Cardiac fibroblast (primary cell): ENCODE results near the gene PALD1.

- RRBS = no CpG with 5 or more reads among the region's 9 CpGs
Measured at GRCh38 chr10:69438554-69439218, 12.6 kb upstream of the TSPAN15 start.

DNA sequence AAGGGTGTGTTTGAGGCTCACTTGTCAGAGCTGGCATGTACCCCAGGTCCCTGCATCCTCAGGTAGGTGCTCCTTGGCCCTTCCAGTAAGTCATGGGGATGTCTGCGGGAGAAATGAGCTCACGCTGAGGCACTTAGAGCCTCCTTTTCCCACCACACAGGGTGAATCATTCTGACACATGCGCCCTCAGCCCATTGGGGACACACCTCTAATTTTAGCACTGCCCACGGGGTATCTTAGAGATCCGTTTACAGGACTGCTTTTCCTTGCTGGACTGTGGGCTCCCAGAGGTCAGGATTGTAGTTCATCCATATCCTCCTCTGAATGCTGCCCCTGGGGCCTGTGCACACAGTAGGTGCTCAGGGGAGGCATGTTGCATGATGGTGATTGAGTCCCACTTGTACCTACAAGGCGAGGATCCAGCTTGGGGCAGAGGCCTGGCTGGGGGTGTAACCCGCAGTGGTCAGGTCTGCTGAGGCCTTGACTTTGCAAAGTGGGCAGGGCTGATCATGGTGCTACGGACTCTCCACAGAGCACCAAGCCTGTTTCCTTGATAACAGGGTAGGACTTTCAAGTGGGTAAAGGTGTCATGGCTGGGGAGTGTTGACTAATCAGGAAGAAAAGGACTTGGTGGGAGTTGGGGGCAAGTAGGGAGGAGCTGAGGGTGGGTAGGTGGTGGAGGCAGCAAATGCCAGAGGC lies 5.8 kb downstream of the TSPAN15 start:
- RRBS = no CpG with 5 or more reads among the region's 8 CpGs

- RRBS = no CpG with 5 or more reads among the region's 20 CpGs
Measured at GRCh38 chr10:69684026-69685209, 54.4 kb downstream of the FAM241B start.

- RRBS = no CpG with 5 or more reads among the region's 4 CpGs
Measured at GRCh38 chr10:69729999-69730533, 71.6 kb upstream of the COL13A1 start.

- RRBS = no CpG with 5 or more reads among the region's 1 CpG
Measured at GRCh38 chr10:69911494-69911838, 109.8 kb downstream of the COL13A1 start.

DNA sequence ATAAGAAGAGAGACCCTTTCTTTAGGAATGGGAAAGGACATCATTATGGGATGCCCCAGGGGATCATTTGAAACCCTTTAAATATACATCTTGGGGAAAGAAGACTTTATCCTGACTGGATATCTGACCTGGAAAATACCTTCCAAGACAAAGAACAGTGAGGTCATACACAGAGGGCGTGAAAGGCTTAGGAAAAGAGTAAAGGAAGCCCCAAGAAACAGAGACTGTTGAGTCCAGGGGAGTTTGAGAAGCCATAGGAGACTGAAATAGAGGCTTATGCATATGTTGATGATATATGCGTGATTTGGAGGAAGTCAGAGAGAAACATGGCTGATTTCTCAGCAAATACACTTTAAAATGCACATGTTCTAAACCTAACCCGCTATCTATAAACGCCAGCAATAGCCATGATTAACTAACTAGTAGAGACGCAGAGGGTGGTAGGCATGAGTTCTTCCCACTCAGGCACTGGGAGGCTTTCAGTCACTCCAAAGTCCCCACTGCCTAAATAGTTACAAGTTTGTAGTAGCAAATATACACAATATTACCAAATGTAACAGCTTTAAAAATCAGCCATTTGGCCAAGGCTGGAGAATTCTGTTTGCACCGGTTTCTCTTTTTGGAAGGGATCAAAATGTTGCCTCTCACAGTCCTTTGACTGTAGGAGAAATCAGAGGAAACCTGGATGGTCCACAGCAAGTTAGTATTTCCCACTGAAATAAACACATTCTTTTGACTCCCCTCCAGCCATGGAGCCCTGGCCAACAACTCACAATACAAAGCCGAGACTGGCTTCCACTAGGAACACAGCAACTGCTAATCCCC lies 1.2 kb upstream of the MACROH2A2 start:
- RRBS = no CpG with 5 or more reads among the region's 7 CpGs

GRCh38 chr10:70168640-70169351 lies 1.5 kb downstream of the SAR1A start:
- RRBS = no CpG with 5 or more reads among the region's 4 CpGs

GRCh38 chr10:70169535-70170397 lies 548 bp downstream of the SAR1A start:
- RRBS = no CpG with 5 or more reads among the region's 45 CpGs

GRCh38 chr10:70227612-70228010 lies 5.6 kb downstream of the PPA1 start:
- RRBS = no CpG with 5 or more reads among the region's 2 CpGs

GRCh38 chr10:70272051-70272673 lies 11.6 kb downstream of the NPFFR1 start:
- RRBS = no CpG with 5 or more reads among the region's 12 CpGs

- RRBS = no CpG with 5 or more reads among the region's 15 CpGs
Measured at GRCh38 chr10:70403732-70404090, 234 bp upstream of the EIF4EBP2 start.

DNA sequence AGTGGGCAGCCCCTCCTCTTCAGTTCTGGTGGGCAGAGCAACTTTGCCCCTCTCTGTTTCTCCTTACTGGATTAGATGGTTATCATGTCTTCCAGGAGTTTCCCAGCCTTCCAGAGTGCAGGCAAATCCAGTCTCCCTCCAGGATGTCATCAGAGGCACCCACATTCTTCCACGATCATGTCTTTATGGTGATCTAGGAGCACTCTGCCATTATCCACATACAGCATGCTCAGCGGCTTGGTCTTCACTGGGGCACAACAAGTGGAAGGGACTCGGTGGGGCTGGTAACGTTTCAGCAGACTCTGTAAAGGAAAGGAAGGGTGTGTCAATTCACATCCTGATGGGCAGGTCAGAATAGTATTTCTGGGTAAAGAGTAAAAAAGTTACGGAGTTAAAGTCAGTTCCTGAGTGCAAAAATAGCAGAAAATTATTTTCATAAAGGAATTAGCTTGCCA lies 8.7 kb downstream of the NODAL start:
- RRBS = no CpG with 5 or more reads among the region's 5 CpGs

- RRBS = no CpG with 5 or more reads among the region's 8 CpGs
Measured at GRCh38 chr10:70433542-70434086, 7.9 kb downstream of the NODAL start.

DNA sequence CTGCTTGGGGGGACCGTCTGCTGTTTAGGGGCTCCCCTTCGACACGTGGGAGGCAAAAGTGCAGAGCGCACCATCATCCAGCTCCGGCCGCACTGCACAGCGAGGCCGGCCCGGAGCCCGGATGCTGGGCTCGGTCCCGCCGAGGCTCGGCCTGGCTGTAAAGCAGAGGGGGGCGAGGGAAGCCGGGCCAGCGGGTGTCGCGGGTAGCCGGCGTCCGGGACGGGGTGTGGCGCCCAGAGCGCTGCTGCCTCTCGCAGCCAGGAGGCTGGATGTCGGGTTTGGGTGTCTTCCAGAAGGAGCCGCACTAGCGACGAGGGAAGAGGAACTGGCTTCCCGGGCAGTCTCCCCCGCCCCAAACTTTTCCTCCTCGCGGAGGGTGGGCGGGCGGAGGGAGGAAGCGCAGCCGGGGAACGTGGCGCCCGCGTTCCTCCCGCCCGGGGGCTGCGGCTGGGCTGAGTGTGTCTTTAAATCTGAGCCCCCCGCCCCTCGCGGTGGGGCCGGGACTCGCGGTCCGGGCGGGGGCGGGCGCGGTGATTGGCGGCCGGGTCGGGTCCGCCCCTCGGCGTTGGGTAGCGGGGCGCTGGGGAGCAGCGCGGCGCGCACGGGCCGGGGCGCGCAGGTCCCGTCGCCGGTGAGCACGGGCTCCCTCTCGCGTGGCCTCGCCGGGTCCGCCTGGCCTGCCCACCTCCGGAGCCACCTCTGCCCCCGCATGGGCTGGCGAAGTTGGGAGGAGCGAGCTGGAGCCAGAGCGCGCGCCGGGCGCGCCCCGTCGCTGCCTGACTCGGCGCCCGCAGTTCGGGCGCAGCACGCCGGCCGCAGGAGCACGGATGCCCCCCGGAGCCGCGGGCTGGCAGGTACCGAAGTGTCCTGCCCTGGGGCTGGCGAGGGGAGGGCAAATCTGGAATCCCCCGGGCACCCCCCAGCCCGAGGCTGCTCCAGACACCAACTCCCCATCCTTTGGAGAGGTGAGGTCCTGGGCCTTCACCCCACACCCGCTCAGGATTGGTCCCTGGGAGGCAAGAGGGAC lies at the start of gene PALD1:
Gene PALD1 (plus strand): TSS at position 562 of the 1,027 bp plus-strand sequence.
- RRBS = 2% methylated on average over 61 of the region's 110 CpGs

DNA sequence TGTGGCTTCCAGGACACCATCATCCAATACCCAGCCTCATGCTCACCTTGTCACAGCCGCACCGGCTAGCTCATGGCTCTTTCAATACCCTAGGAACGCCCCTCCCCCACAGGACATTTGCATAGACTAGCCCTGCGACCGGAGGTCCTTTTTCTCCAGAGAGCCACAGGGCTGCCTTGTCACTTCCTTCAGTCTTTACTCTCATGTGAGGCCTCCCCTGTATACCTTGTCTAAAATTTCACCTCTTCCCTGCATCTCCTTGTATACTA lies 15.4 kb downstream of the PALD1 start:
- RRBS = 54% methylated on average over 4 of the region's 5 CpGs

- RRBS = no CpG with 5 or more reads among the region's 7 CpGs
Measured at GRCh38 chr10:70499193-70499752, 20.7 kb downstream of the PALD1 start.

GRCh38 chr10:70500578-70501385 lies 22.2 kb downstream of the PALD1 start:
- RRBS = 17% methylated on average over 2 of the region's 13 CpGs

- RRBS = no CpG with 5 or more reads among the region's 8 CpGs
Measured at GRCh38 chr10:70662301-70662644, 10.0 kb upstream of the ADAMTS14 start.

DNA sequence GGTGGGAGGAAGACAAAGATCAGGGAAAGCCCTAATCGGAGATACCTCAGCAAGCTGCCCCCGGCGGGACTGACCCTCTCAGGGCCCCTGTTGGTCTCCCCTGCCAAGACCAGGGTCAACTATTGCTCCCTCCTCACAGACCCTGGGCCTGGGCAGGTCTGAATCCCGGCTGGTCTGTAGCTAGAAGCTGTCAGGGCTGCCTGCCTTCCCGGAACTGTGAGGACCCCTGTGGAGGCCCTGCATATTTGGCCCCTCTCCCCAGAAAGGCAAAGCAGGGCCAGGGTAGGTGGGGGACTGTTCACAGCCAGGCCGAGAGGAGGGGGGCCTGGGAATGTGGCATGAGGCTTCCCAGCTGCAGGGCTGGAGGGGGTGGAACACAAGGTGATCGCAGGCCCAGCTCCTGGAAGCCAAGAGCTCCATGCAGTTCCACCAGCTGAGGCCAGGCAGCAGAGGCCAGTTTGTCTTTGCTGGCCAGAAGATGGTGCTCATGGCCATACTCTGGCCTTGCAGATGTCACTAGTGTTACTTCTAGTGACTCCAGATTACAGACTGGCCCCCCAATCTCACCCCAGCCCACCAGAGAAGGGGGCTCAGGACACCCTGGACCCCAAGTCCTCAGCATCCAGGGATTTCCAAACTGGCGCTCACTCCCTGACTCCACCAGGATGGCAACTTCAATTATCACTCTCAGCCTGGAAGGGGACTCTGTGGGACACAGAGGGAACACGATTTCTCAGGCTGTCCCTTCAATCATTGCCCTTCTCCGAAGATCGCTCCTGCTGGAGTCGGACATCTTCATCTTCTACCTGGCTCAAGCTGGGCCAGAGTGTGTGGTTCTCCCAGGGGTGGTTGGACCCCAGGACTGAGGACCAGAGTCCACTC lies 23.9 kb downstream of the TBATA start:
- RRBS = no CpG with 5 or more reads among the region's 12 CpGs

GRCh38 chr10:70940769-70941144 lies 52.4 kb upstream of the PCBD1 start:
- RRBS = no CpG with 5 or more reads among the region's 2 CpGs